Measurements from ENCODE around the gene C2orf69.

DNA sequence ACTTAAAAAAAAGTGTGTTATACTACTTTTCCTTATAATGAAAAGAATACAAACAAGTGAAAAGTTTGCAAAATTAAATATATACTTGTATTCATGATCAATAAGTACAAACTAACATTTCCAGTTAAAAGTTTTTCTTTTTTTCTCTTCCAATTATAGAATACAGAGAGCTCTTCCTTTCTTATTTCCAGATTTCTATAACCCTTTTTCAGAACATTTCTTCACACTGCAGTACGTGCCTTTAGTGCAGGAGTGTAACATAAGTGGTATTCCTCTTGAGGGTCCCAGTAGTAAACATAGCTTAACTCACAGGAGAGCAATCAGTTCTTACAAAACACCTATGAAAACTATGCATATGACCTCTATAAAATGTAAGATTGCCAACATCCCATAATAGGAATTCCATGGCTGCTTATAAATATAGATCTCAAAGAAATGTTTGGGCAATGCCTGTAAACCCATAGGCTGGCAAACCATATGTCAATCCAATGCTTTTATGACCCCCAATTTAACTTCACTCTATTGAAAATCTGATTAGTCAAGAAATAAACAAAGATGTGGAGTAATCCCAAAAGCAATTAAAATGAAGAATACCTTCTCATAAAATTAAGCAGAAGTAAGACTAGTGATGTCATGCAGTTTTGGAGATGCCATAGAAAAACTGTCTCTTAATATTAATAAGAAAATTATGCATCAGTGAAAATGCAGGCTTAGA, 28.0 kb upstream of the STK17B start:
- PRO-cap, result no peak

DNA sequence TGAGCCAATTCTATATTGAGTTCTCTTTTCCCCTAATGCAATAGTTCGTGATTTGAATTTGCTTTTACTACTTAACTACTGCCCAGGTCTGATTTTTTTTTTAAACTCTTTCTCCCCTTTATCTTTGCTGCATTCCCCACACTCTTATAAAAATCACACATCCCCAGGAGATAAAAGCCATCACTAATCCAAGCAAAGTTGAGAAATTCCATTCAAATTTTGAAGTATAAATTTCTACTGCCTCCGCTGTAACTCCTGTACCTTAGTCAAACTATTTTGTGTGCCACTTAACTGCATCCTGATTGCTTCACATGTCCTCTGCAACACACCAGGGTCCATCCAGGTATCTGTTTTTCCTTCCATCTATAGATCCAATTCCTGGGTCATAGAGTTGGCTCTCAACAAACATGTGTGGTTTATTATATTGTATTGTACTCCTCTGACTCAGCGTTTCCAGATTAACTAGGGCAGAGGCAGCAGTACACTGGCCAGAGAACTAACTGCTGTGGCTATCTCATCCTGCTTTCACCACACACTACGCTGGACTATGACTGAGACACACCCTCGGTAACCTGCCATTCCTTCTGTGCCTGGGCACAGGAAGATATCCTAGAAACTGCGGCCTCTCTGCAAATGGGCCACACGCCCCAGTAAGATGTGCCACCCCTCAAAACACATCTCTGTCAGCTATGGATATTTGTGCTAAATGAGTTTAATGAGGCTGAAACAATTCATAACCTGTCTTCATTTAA, 159.6 kb upstream of the STK17B start:
- PRO-cap, result bidirectional peak, plus-strand start at position 578 of the sequence, minus-strand start at position 497 of the sequence

- PRO-cap, result no peak
Observed at GRCh38 chr2:196415421-196415835, 177.9 kb downstream of the HECW2 start.

GRCh38 chr2:197092285-197092856, 165.9 kb upstream of the PGAP1 start:
- PRO-cap, result no peak

GRCh38 chr2:197094902-197095521, 168.5 kb upstream of the PGAP1 start:
- PRO-cap, result no peak

DNA sequence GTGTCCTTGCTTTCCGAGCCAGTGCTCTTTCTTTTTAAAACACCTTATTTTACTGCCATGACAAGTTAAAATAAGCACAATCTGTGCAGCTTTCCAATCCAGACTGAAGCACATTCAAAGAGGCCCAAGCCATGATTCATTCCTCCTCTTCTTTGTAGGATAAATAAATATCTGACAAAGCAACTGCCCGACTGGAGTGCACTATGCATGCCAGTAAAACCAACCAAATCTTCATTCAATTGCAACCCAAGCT, 185.6 kb downstream of the ANKRD44 start:
- PRO-cap, result no peak

GRCh38 chr2:197279711-197280571, 30.6 kb downstream of the ANKRD44 start:
- PRO-cap, result no peak

- PRO-cap, result no peak
Observed at GRCh38 chr2:197304555-197305270, 5.9 kb downstream of the ANKRD44 start.

DNA sequence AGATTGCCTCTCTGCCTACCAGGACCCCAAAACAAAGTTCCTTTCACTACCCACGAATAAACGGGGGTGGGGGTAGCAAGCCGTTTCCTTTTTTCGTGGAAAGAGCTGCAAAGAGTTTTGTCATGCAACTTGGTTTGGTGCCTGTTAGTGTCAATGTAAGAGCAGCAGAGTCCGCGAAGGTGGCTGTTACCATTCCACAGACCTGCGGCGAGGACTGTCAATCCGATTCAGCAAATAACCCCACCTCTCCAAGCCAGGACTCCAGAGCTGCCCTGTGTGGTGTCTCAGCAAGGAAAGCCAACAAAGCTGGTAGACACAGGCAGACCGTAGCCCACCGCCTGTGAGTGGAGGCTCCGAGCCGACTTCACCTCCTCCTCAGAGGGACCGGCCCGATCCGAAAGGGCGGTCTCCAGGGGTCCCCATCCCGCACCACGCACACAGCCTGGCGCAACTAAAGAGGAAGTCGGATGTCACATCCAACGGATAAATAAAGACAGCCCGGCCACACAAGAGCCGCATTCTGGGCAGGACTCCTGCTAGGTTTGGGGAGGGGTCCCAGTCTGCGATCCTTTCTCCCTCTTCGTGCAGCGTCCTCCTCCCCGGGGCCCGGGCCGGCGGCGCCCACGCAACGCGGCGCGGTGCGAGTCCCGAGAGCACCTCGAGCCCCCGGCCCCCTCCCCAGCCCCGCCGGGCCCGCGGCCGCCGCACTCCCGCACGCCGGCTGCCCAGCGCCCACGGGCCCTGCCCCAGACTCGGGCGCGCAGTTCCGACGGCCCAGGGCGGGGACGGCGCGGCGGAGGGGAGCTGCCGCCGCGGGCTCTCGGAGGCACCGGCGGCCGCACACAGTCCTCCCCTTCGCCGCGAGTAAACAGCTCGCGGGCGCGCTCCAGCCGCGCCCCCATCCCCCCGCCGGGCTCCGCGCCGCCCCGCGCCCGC, 702 bp downstream of the ANKRD44 start:
- PRO-cap, result bidirectional peak, plus-strand start at position 153 of the sequence, minus-strand start at position 33 of the sequence; bidirectional peak, plus-strand start at position 482 of the sequence, minus-strand start at position 459 of the sequence; bidirectional peak, plus-strand start outside the sequence, minus-strand start at position 845 of the sequence

GRCh38 chr2:197450295-197450765, 3.0 kb upstream of the COQ10B start:
- PRO-cap, result no peak

- PRO-cap, result no peak
Observed at GRCh38 chr2:197704172-197704604, 981 bp upstream of the MARS2 start.

- PRO-cap, result no peak
Observed at GRCh38 chr2:197706360-197707150, 1.4 kb downstream of the MARS2 start.

DNA sequence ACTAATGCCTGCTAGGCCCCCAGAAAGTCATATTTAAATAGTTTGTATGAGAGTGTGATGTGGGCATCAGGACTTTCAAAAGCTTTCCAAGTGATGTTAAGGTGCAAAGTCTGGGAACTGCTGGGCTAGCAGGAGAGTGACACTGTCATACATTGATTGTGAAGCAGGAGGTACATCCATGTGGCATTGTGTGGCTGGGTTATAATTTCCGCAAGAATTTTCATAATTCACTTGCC, 508.7 kb downstream of the PLCL1 start:
- PRO-cap, result unidirectional peak, plus-strand start at position 152 of the sequence

DNA sequence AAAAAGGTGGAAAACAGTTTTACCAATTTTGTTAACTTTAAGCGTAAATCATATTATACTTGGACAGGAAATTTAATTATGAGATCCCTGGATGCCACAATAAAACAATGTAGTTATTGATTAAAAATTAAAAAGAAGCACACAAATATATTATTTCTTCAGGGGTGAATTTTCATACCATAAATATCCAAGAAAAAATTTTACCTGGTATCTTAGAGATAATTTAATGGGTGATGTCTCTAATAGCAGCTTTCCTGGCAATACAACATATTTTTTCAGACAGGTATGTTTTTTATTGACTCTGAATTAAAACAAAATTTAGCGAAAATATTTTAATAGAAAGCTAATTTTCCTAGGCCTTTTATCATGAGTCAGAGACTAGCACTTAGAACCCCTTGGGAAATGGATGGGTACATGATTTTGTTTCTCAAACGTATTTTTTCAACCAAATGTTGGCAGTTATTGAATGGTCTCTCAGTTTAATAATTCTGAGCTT, 750.7 kb downstream of the PLCL1 start:
- PRO-cap, result no peak

DNA sequence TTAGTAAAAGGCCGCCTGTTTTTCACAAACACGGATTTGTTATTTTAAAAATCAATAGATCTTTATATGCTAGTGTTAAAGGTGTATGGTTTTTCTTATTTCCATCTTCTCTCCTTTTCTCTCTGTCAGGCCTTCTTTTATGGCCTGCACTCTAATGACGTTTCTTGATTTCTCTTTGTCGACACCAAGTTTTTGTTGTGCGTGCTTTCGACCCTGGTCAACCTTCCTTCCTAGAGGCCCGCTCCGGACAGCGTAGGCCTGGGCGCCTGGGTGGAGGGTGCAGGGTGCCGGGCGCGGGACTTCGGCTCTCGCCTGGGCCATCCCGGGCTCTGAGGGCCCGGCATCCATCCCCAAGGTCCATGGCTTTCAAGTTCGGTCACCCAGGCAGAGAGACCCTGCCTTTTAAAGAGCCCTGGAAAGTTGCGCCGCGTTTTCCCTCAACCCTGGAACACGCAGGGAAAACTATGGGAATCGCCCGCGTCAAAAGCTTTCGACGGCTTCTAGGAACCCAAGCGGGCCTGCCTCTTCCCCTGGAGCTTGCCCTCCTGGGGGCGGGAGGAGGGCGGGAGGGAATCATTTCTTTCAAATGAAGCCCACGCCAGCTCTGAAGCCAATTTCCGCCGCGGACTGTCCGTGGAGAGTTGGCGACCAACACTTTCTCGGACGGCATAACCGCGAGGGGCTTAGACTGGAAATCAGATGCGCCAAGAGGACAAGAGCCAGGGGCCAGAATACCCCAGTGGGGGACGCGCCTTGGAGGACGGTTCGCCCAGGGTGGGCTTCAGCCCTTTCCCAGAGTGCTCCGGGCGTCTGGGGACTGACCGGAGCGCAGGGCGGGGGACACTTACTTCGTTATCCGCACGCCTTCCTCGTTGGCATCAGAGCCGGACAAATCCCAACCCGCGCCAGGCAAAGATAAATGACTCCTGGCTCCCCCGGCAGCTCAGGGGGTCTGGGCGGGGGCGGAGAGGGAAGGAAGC, 4.3 kb upstream of the SATB2 start:
- PRO-cap, result unidirectional peak, minus-strand start at position 112 of the sequence; unidirectional peak, minus-strand start at position 166 of the sequence; bidirectional peak, plus-strand start at position 613 of the sequence, minus-strand start at position 501 of the sequence

DNA sequence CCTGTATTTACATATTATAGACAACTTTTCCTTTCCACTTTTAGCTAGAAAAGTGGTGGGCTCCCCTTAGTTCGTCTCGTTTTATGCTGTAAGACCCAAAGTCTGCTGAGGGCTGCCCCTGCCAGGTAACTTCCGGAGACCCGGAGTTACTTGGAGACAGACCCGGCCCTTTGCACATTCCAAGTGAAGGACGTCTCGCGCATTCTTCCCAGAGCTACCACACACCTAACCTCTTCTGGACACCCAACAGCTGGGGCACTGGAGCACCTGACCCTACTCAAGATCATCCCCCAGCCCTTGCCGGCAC, 8.2 kb upstream of the SATB2 start:
- PRO-cap, result bidirectional peak, plus-strand start at position 220 of the sequence, minus-strand start at position 185 of the sequence

GRCh38 chr2:199910728-199911481, at the start of gene C2orf69:
Gene C2orf69 (plus strand): TSS chr2:199911293.
- PRO-cap, result bidirectional peak, plus-strand start at chr2:199911293, minus-strand start at chr2:199911146

GRCh38 chr2:199955906-199956362, 552 bp downstream of the MAIP1 start:
- PRO-cap, result no peak

DNA sequence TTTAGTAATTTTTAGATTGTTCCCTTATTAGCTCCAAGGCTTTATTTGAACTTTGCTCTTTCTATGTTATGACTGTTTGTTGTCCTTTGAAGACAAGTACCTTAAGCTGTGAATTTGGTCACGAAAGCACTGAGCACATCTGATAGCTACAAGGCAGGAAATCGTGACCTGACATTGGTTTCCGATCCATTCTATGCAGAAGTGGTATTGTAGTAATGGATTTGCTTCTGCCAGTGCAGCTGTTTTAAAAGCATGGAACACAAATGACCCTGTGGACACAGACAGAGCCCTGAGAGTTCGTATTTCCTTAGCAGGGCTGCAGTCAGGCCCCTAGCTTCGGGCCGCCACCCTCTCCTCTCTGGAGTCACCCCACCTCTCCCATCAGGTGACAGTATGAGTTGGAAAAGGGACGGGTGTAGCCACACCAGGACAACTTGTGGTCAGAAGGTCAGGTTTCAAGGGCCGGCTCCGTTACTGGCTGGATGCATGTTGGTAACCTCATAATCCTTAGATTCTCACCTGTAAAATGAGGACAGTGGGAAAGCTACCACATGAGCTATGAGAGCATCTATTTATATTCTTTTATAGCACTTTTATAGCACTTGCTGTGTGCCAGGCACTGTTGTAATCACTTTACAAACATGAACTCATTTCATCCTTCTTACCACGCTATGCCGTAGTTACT, 70.1 kb downstream of the SPATS2L start:
- PRO-cap, result bidirectional peak, plus-strand start at position 443 of the sequence, minus-strand start at position 360 of the sequence

DNA sequence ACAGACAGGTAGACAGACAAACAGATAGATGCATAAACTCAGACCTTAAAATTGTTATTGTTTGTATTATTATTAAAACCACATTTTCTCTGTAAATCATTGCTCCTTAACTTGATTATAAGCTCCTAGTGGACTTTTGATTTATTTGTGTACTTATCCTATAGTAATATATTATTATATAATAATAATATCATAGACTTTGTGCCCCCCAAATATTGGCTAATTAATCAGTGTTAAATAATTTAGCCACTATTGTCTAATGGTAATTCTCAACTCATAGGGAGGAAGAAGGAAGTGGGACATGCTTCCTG, 90.9 kb downstream of the SPATS2L start:
- PRO-cap, result no peak

Data from mucosa of descending colon (tissue), 1 donor.